Tibial artery (tissue), 1 donor: Measurements from ENCODE around the genes CSF2RB, TST and MPST.

DNA sequence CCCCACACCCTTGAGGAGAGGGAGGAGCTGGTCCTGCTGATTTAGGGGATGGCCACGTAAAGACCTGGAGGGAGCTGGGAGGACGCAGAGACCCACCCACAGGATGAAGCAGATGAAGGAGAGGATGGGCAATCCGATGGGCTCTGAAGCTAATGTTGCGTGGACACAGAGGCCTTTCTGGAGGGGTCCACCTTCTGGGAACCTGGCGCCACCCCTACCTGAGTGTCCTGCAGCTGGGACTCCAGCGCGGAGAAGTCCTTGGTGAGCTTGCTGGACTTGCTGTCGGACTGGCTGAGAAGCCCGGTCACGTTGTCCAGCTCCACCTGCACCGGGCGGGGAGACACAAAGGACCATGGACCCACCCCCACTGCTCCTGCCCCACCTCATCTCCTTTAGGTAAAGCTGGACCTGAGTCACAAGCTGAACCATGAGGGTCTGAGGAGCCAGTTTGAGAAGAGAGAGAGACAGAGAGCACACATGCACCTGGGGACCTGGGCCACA, 40.7 kb downstream of the APOL1 start:
- PRO-cap: no peak

GRCh38 chr22:36295454-36295995, 42.6 kb downstream of the APOL1 start:
- PRO-cap: no peak

- PRO-cap: bidirectional peak, plus-strand start at chr22:36323987, minus-strand start at chr22:36323660; unidirectional peak, minus-strand start at chr22:36324123
Observed at GRCh38 chr22:36323749-36324468, 63.9 kb downstream of the MYH9 start.

GRCh38 chr22:36359239-36359530, 28.6 kb downstream of the MYH9 start:
- PRO-cap: no peak

DNA sequence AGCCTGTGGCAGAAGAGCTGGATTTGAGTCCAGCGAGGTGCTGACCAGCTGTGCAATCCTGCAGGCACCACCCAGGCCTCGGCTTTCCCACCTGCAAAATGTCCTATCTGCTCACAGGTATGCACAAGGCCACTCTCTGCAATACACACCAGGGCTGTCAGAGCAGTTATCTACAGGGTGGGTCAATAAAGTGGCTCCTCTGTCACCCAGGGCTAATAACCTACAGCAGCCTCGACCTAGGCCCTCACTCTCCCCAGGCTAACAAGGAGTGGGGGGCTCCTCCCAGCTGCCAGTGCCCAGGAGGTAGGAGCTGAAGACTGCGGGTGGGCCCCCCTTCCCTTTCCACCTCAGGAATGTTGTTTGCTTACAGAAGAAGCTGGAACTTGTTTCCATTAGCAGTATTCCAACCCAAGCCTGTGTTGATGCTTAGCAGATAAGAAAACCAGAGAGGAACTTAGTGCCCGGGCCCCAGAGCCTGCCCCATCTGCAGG, 26.9 kb downstream of the MYH9 start:
- PRO-cap: no peak

DNA sequence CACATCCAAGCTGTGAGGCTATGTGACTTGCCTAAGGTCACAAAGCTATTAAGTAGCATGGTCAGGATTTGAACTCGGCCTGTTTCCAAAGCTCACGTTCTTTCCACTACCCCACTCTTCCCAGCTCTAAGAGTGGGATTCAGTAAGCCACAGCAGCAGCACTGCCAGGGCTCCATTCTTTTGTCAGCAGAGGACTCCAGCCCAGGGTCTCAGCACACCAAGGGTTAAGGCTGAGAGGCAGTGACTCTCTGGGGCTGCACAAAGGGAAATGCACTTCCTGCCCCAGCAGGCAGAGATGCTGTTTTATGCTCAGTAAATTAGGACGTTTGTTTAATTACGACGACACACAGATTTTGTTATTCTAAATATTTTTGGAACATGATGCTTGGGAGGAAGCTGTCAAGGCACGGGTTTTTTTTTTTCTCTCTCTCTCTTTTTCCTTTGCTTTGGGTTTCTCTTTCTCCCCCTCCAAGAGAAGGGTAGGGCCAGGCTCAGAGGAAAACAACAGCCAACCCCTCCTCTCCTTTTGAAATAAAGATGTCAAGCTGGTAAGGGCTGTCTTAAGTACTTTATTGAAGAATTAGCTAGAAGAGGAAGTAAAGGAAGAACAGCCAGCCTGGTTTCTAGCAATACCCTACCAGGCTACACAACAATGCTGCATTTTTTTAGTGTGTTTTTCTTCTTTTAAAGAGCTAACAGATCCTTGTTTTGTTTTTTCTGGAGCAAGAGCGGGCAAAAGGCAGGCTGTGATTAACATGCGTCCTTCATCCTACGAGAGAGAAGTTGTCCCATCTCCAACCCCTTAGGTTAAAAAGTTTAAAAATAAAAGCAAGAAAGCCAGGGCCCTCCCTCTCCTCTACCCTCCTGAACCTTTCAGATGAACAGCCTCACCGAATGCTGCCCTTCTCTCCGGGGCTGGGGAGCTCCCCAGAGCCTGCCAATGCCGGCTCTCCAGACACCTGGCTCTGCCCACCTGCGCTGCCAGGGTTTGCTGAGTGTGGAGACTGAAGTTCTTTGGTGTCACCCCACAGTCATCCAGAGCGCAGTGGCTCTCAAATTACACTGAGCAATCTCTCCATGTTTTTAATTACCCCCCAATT, 2.7 kb downstream of the MYH9 start:
- PRO-cap: bidirectional peak, plus-strand start at position 129 of the sequence, minus-strand start at position 97 of the sequence; unidirectional peak, plus-strand start at position 473 of the sequence; bidirectional peak, plus-strand start at position 876 of the sequence, minus-strand start at position 806 of the sequence

- PRO-cap: no peak
Observed at GRCh38 chr22:36396085-36396545, 8.3 kb upstream of the MYH9 start.

DNA sequence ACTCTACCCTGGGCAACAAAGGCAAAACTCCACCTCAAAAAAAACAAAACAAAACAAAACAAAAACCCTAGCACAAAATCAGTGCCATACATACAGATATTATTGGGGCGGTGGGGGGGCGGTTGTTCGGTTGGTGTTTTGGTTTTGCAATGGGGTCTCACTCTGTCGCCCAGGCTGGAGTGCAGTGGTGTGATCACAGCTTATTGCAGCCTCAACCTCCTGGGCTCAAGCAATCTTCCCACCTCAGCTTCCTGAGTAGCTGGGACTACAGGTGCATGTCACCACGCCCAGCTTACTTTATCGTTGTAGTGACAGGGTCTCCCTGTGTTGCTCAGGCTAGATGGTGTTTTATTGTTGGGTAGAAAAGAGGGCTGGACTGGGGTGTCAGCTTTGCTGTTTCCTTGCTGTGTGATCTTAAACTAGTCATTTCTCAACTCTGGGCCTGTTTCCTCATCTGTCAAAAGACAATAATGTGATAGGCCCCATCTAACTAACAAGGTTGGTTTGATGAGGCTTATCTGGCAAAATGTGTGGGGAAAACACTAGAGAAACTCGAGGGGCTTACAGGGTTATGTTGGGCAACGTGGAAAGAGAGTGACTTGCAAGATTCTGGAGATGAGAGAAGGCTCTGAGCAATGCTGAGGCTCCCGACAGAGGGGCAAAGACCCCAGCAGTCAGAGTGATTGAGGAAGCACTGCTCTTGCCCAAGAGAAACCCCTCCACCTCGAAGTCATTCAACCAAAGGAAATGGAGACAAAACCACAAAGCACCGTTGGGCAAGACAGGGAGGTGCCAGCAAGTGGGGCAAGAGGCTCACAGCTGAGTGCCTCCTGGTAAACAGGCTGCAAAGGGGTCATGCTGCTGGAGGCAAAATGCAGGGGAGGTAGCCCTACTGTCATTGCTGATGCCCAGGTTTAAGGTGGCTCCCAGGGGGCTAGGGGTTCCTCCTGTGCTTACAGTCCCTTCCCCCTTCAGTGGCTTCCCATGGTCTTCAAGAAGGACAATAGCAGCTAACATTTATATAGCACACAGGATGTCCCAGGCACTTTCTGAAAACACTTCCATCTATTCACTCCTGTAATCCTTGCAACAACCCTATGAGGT, 17.7 kb upstream of the MYH9 start:
- PRO-cap: no peak

- PRO-cap: no peak
Observed at GRCh38 chr22:36409755-36410751, 22.3 kb upstream of the MYH9 start.

DNA sequence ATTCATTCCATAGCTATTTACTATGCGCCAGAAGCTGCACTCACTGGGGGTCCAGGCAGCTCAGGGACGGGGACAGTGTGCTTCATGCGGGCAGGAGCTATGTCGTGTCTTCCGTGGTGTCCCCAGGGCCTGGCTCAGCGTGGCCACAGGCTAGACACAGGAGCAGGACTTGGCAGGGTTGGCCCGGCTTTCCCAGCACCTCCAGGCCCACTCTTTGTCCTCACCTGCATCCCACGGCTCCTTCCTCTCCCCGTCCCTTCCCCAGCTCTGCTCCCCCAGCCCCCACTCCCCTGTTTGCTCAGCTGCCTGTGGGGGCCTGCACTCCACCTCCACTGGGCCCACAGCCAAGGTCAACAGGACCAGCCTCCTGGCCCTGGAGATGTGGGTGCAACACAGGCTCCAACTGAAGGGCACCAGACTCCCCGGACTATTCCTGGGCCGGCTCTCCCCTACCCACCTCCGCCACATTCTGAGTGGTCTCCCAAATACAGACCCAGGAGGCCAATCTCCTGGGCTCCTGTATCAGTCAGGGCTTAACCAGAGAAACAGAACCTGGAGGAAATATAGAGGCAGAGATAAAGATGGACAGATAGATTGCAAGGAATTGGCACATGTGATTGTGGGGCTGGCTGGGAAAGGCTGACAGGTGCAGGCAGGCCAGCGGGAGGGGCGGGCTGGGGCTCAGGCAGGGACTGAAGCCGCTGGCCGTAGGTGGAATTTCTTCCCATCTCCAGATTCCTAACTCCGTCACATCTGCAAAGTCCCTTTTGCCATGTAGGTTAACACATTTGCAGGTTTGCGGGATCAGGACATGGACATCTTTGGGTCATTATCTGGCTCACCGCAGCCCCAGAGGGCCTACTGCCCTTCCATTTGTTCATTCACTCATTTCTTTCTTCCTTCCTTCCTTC, 45.6 kb upstream of the MYH9 start:
- PRO-cap: no peak

DNA sequence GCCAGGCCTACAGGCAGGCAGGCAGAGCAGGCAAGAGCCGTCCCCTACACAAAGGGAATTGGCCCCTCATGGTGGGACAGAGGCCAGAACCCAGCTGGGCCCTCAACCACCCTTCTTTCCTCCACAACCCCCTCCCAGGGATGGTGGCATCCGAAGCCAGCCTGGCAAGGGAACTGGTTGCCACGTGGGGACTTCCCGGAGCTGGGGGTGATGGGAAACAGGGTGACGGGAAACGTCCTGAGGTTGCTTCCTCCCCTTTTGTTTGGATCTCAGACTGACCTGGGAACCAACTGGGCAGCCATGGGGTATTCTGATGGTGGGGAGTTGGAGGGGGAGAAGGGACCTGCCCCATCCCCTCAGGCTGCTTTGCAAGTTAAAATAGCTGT, 31.6 kb downstream of the TXN2 start:
- PRO-cap: no peak

DNA sequence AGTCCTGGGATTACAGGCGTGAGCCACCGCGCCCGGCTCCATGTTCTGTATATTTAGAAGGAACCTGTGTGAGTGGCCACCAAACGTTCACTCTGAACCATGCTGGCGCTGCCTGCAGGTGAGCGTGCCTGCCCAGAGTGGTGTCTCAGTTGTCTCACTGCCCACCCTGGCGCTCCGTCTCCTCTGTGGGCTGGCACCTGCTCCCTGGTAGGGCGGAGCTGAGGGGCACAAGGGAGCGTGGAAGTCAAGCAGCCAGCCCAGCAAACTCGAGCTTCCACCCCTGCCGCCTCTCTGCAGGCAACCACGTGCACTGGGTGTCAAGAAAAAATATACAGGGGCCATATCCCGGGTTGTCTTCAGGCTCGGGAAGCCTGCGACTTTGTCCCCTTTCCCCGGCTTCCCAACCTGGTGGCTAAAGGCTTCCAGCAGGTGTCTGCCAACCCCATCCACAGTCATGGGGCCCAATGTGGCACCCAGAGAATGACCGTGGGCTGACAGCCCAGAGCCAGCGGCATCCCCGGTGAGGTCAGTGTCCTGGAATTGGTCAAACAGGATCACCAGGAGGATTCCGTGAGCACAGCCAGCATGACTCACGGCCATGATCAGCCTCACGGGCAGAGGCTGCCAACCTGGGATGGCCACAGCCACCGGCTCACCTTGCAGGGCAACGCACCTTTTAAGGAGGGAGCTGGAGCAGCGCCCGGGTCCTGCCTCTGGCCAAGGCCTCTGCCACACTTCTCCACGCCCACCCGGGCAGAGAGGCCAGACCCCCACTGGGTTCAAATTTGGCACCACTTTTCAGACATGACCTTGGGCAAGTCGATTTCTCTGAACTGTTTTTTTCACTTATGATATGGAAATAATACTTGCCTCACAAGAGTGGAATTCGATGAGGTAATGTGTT, 16.4 kb downstream of the TXN2 start:
- PRO-cap: bidirectional peak, plus-strand start at position 617 of the sequence, minus-strand start at position 414 of the sequence; bidirectional peak, plus-strand start outside the sequence, minus-strand start at position 822 of the sequence

DNA sequence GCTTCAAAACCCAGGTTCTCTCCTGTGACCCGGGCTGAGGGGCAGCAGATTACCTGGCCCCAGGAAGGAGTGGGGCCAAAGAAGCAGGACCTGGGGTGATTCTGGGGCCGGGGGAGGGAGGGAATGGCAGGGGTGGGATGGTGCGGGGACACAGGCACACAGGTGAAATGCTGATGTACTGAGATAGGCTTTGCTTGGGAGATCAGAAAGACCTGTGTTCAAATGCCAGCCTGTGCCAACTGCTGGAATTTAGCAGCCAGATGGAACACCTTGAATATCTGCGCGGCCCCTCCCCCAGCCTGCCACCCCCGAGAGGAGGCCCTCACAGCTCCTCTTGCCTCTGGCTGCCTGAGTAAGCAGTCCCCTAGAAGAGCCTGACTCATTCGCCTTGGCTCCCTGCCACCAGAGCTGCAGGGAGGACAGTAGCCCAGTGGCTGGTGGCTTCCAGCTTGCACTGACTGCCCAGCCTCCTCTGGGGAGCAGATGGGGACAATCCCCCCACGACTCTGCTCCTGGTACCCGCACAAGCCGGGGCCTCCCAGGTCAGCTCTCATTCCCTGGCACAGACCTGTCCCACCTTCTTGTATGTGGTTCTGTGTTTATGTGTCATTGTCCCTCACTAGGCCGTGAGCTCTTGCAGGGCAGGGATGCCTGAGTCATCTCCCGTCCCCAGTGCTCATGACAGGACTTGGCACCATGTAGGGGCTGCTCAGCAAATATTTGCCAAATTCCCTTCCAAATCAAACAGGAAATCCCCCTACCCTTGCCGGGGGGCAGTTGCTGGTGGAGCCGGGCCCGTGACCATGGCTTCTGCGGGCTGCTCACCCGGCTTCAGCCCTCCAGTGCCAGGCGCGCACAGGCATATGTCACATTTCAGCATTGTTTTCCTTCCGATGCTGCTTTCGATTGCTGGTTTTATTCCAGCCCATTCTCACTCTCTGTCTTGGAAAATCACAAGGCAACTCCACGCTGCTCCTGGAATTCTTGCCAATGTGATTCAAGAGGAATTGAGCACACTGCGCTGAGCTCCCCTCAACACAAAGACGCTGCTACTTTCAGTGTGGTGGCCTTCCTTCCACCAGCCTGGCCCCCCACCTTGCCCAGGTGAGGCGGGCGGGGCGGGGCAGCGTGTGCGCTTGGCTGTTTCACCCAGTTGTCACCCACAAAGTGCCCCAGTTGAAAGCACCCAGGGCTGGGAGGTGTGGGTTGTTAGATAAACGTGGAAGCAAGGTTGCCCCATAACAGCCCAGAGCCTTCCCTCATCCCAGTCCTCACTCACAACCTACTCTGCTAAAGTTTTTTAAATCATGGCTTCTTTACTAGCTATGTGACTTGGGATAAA, 43.5 kb downstream of the CACNG2 start:
- PRO-cap: no peak

DNA sequence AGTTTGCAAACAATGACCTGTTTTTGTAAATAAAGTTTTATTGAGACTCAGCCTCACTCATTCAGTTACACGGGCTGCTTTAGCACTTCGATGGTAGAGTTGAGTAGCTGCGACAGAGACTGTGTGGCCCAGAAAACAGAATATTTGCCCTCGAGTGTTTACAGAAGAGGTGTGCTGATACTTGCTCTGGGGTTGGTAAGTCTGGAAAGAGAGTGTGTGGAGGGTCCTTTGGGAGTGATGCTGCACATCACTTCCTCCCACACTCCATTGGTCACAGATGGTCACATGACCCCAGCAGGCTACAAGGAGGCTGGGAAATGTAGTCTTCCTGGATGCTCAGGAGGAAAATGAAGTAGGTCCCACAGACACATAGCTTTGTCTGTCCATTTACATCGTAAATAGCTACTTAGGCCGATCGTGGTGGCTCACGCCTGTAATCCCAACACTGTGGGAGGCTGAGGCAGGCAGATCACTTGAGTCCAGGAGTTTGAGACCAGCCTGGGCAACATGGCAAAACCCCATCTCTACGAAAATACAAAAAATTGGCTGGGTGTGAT, 34.5 kb downstream of the IFT27 start:
- PRO-cap: no peak

GRCh38 chr22:36913127-36913783, at the start of gene CSF2RB:
TSS of gene CSF2RB (plus strand) at chr22:36913628.
- PRO-cap: unidirectional peak, plus-strand start at chr22:36913646

DNA sequence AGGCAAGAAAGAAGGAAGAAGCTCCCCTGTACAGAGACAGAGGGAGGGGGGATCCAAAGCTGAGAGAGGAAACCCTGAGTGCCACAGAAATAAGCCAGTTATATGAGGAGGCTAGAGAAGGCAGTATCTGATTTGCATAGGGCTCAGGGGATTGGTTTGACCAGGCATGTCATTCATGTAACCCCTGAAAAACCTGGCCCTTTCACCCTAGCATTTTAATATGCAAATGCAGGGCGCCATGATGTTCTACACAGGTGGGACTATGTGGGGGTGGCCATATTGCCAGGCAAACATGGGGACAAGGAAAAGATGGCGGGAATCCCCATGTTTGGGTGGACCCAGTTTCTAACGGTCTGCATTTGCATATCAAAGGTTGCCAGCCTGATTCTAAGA, 27.2 kb downstream of the CSF2RB start:
- PRO-cap: no peak

- PRO-cap: no peak
Observed at GRCh38 chr22:37008352-37008859, 755 bp upstream of the TEX33 start.

DNA sequence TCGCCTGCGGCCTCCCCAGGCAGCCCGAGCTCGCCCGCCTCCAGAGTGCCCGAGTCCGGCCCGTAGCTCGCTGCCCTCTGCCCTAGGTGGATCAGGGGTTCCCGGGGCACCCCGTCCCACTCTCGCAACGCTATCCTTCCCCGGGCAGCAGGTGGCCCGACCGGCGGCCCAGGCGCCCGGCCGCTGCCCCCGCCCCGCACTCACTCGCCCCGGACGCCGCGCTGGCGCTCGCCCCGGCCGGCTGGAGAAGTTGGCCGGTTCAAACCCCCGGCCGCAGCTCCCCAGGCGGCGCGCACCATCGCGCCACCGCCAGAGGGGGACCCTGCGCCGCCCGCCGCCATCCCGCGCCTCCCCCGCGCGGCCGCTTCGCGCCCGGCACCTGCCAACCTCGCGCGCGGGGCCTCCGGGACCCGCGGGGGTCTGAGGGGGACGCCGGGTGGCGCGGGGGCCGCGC, at the start of gene TST:
Gene TST (minus strand): TSS at position 252 of the 454 bp plus-strand sequence.
- PRO-cap: bidirectional peak, plus-strand start outside the sequence, minus-strand start at position 252 of the sequence

DNA sequence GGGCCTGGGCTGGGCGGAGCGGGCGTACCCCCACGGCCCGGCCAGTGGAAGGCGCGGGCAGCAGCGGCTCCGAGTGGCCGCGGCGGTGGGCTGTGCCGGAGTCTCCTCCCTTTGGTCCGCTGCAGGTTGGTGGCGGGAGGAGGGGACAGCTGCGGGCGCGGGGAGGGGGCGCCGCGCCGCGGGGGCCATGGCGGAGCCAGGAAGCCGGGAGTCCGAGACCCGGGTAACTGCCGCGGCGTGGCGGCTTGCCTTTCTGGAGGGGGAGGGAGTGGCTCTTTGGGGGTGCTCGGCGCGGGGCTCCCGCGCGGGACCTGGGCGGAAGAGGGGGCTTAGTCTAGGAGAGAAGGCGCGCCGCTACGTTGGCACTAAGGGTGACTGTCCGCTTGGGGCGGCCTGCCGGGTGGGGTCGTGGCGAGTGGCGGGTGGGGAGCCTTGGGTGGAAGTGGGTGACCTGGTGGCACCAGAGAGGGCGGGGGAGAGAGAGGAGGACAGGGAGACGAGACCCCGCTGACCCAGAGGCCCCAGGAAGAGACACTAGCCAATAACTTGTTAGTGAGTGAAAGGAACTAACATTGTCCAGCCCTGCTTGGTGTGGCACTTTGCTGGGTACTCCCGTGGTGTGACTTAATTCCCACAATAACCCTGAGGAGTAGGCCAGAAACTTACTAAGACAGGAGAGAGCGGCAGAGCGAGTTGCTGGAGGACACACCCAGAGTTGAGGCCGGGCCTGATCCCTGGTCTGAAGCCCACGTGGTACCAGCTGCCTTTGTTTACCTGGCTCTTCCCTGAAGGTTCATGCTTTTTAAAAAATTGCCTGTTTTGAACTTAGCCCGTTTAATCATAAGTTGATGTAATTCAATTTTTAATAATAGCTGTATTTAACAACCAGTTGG, at the start of gene MPST:
Gene MPST (plus strand): TSS at position 93 of the 893 bp plus-strand sequence.
- PRO-cap: bidirectional peak, plus-strand start at position 114 of the sequence, minus-strand start outside the sequence

- PRO-cap: no peak
Observed at GRCh38 chr22:37024998-37026151, 5.8 kb downstream of the MPST start.